Thoracic aorta endothelial cell (primary cell): ENCODE data around the gene AKAP1.

DNA sequence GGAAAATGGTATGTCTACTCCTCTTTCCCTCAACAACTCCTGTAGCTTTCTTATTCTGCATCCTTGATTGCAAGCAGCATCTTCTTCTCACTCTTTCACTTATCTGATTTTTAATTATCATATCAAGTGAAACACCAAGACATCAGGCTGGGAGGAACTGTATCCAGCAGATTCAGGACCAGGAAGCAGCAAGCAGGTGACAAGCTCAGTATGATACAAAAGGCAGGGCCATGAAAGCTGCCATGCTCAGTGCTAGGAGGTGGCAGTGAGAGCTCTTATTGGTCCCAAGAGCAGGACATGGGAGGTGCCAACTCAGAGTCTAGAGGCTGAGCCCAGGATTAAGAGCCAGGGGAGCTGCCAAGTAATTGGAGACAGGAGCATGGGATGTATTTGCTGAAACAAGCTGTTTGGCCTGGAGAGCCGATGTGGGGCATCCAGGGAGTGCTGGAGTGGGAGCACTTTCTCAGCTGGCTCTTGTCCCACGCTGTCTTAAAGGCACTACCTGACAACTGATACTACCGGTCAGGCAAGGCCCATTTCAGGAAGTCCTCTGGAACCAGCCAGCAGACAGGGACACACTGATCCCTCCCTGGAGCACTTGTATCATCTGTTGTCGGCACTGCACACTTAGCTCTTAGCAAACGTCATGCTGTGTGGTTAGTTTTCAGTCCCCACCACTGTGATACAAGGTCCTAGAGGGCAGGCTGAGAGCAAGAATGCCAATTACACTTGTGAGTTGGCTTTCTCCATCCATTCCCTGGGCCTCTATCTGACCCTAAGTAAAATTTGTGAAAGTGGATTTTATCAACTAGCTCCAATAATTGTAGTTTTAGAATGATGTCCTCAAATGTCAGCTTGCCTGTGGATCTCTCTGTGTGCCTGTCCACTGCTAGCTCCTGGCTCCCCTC lies 19.3 kb downstream of the ANKFN1 start:
- CAGE, long polyA plus RNA, result no peak

DNA sequence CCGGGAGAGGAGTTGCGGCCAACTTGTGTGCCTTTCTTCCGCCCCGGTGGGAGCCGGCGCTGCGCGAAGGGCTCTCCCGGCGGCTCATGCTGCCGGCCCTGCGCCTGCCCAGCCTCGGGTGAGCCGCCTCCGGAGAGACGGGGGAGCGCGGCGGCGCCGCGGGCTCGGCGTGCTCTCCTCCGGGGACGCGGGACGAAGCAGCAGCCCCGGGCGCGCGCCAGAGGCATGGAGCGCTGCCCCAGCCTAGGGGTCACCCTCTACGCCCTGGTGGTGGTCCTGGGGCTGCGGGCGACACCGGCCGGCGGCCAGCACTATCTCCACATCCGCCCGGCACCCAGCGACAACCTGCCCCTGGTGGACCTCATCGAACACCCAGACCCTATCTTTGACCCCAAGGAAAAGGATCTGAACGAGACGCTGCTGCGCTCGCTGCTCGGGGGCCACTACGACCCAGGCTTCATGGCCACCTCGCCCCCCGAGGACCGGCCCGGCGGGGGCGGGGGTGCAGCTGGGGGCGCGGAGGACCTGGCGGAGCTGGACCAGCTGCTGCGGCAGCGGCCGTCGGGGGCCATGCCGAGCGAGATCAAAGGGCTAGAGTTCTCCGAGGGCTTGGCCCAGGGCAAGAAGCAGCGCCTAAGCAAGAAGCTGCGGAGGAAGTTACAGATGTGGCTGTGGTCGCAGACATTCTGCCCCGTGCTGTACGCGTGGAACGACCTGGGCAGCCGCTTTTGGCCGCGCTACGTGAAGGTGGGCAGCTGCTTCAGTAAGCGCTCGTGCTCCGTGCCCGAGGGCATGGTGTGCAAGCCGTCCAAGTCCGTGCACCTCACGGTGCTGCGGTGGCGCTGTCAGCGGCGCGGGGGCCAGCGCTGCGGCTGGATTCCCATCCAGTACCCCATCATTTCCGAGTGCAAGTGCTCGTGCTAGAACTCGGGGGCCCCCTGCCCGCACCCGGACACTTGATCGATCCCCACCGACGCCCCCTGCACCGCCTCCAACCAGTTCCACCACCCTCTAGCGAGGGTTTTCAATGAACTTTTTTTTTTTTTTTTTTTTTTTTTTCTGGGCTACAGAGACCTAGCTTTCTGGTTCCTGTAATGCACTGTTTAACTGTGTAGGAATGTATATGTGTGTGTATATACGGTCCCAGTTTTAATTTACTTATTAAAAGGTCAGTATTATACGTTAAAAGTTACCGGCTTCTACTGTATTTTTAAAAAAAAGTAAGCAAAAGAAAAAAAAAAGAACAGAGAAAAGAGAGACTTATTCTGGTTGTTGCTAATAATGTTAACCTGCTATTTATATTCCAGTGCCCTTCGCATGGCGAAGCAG lies 964 bp downstream of the NOG start:
- CAGE, long polyA plus RNA, result no peak

DNA sequence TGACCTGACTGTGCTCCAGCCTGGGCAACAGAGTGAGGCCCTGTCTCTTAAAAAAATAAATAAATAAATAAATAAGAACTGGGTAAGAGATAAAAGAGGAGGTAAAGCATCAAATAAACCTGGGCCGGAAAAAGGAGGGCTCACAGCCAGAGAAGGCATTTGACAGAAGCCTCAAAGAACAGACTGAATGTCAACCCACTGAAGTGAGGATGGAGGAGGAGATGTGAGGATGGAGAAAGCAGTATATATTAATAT lies 6.1 kb downstream of the NOG start:
- CAGE, long polyA plus RNA, result no peak

DNA sequence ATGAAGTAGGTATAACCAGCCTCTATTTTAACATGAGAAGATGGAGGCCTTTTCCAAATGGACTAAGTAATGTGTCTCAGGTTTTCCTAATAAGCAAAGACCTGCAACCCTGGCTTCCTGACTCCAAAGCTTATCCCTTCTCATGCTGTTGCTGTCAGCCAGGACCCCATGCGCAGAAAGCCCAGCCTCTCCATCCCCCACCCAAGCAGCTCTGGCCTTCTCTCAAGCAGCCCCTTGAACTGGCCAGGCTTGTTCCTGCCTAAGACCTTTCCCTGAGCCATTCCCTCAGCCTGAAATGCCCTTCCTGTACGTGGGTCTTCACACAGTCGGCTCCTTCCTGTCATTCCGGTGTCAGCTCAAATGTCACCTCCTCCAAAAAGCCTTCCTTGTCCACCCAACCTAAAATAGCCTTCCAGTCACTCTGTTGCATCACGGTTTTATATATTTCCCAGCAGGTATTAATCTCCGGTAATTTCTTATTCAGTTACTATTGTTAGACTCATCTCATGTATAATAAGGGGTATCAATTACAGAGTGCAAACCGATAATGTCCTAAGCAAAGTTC lies 51.9 kb downstream of the C17orf67 start:
- CAGE, long polyA plus RNA, result no peak

DNA sequence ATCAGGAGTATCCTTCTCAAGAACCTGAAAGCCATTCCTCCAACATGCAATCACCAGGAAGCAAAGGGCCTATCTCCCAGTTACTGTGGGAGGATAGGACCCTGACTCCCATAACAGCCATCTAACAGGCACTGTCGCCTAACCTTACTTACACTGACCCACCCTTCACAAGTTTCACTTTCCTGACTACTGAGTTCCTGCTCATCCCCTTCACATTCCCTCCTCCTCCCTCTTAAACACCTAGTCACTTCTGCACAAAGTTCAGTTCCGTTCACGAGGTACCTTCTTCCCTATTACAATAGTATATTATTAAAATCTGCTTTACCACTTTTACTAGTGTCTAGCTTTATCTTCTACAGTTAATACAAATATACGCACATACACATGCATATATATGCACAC lies 1.2 kb downstream of the C17orf67 start:
- CAGE, long polyA plus RNA, result no peak

DNA sequence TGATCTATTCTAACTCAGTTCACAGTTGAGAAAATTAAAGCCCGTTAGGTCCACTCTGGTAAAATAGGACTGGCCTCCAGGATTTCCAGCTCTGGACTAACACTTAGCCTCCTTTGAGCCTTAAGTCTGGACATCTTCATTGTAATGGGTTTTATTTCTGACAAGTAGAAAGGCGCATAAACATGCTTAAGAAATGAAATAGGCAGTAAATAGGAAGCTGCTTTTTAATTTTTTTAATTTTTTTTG lies 1.9 kb downstream of the DGKE start:
- CAGE, long polyA plus RNA, result no peak

- CAGE, long polyA plus RNA, result no peak
Measured at GRCh38 chr17:56914304-56915170, 688 bp upstream of the TRIM25 start.

DNA sequence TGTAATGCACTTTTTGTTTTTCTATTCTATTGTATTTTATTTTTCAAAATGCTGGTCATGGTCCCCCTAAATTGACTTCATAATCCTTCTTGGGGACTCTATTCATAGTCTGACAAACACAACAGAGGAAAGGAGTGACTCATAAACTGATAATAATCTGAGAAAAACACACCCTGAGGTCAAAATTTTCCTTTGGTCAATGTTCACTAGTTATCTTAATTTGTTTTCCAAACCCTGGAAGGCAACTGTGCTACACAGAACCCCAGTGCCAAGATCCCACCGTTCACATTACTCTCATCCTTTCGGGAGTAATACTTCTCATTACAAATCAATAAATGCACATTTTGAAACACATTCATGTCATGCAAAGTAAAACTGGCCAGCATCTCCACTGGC lies 23.2 kb downstream of the COIL start:
- CAGE, long polyA plus RNA, result no peak

DNA sequence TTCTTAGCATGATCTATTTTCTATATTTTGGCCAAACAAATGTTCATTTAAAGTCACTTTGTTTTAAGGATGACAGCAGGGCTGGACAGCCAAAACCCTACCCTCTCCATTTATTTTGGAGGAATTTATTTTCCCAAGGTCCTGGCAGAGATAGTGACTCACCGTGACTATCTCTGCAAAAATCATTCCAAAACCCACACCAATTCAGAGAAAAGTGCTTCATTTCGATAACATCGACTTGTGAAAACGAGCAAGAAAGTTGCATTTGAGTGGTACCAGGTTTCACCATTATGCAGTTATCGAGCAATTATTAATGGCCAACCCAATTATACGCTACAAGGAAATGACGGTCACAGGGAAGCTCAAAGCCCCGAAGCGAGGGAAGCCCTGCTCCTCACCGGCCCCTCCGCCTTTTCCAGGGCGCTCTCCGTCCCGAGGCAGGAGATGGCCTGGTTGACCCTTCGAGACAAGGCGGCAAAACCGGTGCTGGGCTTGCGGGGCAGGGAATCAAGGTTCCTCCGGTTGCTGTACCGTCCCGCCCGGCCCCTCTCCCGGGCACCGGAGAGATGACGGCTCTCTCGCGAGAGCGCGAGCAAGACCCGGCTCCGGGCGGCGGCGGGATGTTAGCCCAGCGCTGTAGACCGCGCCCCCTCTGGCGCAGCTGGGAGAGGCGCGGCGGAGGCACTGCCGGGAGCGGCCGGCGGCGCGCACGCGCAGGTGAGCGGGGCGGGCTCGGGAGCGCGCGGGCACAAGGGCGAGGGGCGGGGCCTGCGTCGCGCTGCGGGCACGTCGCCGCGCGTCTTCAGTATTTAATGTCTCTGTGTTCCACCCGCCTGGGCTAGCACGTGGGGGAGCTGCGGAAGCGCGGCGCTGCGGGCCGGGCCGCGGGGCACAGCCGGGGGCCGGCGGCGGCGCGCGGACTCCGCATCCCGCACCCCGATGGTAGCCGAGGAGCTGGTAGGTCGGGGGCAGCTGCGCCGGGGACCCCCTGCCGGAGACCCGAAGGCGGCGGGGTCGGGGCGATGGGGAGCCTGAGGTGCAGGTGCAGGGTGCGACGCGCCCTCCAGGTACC lies at the start of gene AKAP1:
Gene AKAP1 (plus strand): TSS at position 805 of the 1,072 bp plus-strand sequence.
- CAGE, long polyA plus RNA, result no peak

DNA sequence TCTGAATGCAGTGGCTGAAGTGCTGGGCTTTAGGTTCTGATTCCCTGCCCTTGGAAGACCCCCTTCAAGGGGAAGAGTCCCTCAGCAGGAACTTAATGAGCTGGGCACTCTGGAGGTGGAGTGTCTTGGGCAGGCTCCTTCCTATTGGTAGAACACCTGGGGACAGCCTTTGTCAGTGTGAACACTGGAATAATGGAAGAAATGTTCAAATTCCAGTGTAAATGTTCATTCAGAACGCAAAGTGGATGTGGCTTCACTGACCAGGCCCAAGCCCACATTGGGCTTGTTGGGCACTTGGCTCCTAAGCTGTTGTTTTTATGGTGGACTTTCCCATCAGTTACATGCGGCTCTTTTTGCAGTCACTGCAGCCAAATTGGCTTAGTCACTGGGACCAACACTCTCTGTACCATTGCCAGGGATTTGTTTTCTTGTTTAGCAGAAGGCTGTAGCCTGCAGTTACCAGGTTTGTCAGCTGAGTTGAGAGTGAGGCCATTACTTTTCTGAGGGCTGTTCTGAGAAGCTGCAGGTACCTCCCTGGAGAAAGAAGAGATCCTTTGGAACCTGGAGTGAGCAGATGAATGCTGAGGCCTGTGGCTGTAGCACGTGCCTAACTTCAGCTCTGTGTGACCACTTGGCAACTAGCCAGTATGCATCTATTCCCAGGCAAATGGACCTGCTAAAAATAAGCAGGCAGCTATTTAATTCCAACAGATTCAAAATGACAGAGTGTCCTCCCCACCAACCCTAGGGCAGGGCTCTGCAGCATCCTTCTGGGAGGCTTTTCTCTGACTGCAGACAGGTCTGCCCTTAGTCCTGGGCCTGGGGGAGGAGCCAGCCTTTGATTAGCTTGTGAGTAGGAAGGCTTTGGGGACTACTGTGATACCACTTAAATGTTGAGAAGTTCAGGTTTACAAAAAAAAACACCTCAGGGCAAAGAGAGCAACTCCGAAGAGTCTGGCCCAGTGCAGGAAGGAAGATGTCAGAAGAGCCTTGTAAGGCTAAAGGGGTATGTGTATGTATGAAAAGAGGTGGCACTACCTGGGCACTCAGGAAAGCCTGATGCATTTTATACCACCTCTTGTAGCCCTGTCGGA lies 12.9 kb downstream of the AKAP1 start:
- CAGE, long polyA plus RNA, result no peak

- CAGE, long polyA plus RNA, result no peak
Measured at GRCh38 chr17:57287712-57288775, 31.7 kb downstream of the MSI2 start.

DNA sequence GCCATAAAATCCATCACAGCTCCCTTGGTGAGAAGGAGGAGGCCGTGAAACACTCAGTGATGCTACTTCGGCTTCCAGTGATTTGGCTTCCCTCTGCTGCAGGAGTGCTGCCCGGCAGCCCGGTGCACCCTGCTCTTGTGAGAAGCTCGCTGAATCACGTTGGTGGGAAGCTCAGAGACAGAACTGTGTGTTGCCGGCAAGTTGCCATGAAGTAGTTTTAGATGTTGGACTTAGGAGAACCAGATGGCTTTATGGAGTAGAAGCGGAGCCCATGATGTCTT lies 33.3 kb downstream of the MSI2 start:
- CAGE, long polyA plus RNA, result no peak

DNA sequence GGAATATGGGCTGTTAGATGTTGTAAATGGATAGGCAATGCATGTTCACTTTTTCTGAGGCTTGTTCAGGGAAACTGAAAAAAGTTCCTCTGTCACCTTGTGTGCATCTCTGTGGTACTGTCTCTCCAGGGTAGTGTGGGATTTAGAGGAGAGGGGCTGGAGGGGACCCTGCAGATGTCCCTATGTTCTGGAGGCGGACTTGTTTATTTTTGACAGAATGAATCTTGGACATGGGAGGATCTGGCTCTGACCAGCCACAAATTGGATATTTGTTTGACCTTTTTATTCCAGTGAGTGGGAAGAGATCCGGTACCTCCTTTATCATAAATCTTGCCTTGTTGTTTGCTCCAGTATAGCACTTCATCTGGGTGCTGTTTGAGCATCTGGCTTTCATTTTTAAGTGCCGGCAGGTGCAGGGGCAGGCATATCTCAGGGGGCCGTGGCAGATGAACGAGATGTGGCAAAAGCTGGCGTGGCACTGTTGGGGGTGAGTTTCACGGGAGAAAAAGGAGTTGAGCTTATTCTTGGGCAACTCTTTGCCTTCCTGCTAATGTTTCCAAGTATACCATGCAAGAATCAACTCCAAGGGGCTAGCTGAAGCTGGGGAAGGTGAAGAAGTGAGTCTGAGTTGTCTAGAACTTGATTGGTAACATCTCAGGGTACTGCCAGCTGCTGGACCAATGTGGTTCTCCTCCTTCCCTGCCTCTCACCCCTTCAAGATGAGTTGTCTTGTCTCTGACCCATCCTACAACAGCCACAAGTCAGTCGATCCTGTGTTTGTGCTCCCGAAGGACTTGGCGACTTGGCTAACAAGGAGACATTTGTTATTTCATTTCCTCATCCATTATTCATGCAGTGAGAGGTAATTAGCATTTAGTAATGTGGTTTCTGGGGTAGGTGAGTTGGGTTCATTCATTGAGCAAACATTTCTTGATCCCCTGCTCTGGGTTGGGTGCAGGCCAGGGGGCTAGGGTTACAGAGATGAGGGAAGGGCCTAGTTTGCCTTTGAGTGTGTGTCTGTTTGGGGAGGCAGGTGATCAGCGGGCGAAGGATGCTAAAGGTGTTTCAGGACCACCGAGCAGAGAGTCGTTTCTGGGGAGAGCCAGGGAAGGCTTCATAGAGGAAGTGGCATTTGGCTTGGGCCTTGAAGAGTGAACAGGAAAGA lies 38.0 kb downstream of the MSI2 start:
- CAGE, long polyA plus RNA, result no peak

DNA sequence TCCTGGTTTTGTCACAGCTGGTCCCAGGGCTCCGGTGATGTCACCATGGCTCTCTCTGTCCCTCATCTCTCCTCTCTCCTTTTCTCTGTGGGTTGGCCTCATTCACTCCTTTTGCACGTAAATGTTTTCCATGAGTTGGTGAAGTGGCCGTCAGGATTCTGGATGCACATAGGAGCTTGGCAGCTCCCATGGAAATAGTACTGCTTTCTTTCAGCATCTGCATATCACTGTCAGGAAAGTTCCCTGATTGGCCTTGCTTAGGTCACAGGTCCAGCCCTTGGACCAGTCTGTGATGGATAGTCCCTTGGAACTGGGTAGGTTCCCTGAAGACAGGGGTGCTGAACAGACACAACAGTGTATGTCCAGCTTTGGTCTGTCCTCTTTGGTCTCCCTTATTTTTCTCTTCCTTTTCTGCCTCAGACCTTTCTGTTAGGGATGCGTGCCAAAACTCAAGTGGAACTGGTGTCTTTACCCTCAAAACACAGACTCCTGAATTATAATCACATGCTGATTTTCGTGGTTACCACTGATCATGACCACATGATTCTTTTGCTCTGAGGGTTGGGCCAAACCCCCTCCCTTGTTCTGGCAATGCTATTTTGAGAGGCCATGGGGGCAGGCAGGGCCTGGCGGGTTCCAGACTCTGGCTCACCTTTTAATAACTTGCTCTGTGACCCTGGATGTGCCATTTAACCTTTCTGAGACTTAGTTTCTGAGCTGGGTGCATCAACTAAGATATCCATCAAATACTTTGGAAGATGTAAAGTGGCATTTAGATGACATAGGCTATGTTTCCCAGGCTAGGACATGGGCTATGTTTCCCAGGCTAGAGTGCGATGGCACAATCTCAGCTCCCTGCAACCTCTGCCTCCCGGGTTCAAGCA lies 99.0 kb downstream of the MSI2 start:
- CAGE, long polyA plus RNA, result no peak

DNA sequence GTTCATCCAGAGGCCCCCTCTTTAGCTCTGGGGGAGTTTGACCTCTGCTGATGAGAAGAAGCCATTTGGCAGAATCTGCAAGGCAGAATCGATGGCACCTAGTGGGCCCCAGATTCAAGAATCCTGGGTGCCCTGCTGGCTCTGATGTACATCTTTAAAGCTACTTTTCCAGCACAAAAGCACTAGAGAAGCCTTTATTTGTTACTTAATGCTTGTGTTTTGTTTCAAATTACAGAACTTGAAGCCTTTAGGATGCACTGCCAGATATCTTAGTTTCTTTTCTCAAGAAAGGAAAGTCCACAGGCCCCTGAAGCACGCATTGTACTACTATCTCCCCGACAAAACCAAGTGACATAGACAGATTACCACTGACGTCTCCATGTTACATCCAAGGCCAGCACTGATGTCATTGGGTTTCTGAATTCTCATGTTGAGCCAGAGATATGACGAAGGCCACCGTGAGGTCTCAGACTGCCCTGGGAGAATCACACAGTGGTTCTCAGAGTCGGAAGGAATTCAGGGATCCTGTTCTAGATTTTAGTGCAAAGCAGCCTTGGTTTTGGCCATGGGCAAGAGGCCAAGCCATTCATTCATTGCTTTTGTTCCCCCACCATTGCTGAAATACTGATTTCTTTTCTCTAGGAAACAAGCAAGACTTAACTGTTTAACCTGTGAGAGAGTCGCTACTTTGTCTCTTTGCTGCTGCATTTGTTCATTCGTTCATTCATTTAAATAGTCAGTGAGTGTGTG lies 222.0 kb downstream of the MSI2 start:
- CAGE, long polyA plus RNA, result no peak

DNA sequence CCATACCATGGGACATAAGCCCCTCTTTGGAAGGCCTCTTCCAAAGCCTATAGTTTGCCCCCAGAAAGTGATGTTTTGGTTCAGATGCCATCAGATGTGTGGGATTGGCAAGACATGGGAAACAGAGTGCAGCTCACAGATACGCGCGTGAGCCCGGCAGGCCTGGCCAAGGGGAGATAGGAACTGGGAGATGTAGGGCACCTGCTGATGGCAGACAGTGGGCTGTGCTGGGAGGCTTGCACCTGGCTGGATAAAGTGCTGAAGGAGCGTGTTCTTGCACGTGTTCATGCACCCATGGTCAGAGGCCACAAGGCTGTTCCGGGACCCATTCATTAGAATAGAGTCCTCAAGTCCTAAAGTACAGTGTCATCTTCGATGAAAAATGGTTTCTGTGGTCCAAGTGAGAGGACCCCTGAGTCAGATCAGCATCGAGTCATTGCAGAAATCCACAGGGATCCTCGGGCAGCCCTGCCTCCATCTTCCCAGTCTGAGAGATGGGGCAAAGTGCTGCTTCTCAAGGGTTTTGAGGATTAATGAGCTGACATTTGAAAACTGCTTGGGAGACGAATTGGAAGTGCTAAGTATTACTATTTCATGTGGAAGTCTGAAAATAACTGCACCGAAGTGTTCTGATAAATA lies 236.4 kb downstream of the CCDC182 start:
- CAGE, long polyA plus RNA, result no peak

DNA sequence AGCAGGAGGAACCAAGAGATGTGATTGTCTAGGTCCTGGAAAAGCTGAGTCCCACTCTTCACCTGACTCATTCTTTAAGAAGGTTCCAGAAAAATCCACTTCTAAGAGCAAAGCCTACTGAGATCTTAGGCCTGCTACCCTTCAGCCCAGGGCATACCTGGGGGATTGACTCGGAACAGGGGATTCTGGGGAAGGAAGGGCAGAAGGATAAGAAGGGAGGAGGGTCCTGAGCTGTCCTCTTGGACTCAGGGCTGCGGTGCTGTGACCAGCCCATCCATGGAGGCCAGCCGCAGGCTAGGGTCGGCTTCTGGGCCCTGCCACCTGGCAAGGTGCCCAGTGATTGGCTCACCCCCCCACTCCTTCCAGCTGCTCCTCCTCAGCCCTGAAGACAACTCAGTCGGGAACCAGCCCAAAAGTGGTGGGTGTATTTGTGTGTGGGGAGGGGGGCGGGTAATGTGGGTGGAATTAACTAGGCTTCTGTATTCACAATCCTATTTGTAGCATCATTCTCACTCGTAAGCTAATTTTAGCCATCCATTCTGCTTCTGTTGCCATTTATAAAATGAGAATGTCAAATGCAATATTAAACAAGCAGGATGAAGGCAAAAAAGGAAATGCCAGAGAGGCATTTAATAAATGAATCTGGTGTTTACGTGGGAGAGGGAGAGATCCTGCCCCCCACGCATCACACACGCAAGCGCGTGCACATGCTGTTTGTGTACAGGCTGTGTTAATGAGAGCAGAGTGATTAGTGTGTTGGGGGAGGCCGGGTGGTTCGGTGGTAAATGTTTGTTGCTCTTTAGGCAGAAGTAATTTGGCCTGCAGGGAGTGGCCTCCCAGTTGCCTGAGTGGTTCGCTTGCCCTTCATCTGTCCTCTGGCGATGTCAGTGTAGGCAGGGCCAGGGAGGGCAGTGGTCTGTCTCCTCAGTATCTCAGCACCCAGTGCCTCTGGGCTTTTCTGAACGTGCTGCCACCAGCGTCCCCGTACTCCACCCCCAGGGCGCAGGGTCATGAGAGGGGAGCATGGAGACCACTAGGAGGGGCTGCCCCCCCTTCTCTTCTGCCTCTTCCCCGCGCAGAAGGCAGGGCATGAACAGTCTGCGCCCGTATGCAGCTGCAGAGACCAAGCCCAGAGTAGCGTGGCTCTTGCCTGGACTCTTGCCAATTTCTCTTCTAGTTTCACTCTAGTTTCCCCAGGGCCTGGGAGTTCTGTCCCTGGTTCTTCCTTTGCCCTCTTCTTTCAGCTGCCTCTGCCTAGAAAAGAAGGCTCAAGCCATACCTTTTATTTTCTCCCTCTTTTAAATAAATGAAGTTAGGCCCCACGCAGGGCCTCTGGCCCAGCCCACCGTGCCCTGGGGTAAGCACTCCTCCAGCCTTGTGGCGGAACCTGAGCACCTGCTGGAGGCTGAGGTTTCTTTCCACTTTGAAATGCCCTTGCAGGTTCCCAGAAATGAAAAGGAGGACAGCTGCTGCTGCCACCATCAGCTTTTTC lies 140.0 kb downstream of the CCDC182 start:
- CAGE, long polyA plus RNA, result no peak

DNA sequence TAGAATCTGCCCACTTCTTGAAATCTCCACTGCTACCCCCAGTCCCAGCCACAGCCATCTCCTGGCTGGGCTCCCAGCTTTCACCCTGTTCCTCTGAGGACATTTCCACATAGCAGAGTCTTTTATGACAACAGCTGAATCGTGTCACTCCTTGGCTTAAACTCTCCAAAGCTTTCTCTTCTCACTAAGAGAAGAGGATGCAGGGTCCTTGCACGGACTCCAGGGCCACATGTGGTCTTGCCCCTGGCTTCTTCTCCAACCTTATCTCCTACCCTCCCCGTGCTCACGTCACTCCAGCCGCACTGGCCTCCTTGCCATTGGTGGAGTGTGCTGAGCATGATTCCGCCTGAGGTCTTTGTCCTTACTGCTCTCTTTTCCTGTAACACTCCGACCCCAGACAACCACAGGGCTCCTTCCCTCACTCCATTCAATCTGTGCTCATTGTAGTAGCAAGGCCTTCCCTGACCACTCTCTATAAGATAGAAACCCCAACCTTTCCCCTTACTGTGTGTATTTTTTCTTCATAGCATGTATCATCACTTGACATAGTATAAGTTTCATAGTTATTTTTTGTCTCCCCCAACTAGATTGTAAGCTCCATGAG lies 40.0 kb upstream of the CCDC182 start:
- CAGE, long polyA plus RNA, result no peak

DNA sequence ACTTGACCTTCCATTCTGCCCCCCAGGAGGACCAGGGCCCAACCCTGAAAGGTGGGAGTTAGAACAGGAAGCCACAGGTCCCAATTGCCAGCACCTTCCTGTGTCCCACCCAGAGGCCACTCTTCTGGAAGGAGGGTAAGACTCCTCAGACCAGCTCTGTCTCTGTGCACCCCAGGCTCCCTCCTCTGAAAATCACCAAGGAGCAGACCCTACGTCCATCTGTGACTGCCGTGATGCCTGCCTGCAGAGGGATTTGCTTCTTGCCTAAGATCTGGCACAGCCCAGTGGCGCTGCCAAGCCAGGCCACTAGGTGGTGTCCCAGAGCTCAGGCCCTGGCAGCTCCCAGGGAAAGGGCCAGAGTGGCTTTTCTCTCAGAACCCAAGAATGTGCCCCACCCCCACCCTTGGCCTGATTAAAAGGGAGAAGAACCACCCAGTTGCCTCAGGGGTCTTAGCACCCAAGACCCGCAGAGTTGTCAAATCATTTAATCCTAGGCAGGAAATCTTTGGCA lies 42.6 kb upstream of the MRPS23 start:
- CAGE, long polyA plus RNA, result no peak

- CAGE, long polyA plus RNA, result no peak
Measured at GRCh38 chr17:57988459-57989377, 664 bp upstream of the VEZF1 start.